Neuron (in vitro differentiated cells): Measurements from ENCODE around the genes NPNT and TBCK.

GRCh38 chr4:105894695-105895760 lies at the start of gene NPNT:
Gene NPNT (plus strand): TSS chr4:105895471.
- PRO-cap, result no peak

DNA sequence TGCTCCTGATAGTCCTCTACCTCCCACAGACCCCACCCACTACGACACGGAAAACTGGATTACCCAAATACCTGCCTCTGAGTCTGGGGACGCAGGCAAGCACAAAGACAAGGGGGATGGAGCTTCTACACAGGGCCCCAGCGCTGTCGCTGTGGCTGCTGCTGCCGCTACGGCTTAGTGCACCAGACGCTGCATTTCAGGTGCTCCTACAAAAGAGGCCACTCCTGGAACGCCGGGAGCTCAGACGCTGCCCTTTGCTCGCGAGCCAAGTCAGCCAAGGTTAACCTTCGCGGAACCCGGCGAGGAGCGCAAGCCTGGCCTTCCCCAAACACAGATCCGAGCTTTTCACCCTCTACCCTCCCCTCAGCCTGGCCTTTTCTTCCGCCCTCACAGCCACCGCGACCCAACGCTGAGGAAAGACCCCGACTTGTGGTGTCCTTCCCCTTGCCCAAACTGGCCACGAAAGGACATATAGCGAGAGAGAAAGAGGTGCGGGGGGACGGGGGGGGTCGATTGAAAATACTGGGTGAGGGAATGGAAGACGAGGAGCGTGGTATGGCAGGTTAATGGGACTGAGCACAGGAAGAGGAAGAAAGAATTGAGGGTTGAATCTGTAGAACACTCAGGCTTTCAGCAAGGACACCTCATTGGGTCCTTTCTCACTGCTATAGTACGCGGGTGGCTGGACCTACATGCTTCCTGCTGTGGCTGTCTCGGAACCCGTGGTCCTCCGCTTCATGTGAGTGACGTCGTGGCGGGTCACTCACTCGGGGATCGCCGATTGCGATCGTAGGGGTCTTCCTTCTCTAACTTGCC lies at the start of gene TBCK:
TSS of gene TBCK (minus strand) at position 354 of the 816 bp plus-strand sequence.
- PRO-cap, result bidirectional peak, plus-strand start at position 104 of the sequence, minus-strand start at position 153 of the sequence; bidirectional peak, plus-strand start at position 762 of the sequence, minus-strand start at position 370 of the sequence

DNA sequence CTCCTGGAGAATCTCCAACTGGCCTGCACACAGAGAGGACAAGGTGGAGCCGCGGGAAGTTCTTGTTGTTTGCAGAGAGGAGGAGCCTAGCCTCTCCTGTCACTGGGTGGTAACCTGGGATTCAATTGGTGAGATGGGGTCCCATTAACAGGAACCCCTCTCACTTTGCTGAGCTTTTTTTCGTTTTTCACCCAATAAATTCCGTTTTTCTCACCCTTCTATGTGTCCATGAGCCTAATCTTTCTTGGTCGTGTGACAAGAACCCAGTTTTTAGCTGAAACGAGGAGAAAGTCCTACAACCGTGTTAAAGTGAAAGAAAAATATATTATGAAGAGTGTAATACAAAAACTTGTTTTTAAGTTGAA lies 13.2 kb downstream of the GIMD1 start:
- PRO-cap, result no peak

DNA sequence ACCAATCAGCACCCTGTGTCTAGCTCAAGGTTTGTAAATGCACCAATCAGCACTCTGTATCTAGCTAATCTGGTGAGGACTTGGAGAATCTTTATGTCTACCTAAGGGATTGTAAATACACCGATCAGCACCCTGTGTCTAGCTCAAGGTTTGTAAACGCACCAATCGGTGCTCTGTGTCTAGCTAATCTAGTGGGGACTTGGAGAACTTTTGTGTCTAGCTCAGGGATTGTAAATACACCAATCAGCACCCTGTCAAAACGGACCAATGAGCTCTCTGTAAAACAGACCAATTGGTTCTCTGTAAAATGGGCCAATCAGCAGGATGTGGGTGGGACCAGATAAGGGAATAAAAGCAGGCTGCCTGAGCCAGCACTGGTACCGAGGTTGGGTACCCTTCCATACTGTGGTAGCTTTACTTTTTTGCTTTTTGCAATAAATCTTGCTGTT lies 37.7 kb upstream of the DKK2 start:
- PRO-cap, result no peak

GRCh38 chr4:107871393-107871691 lies 46.6 kb downstream of the SGMS2 start:
- PRO-cap, result no peak

- PRO-cap, result no peak
Measured at GRCh38 chr4:107930635-107931118, 672 bp upstream of the CYP2U1 start.

- PRO-cap, result no peak
Measured at GRCh38 chr4:107992264-107992682, 2.6 kb downstream of the HADH start.

GRCh38 chr4:108165393-108165995 lies 3.2 kb downstream of the LEF1 start:
- PRO-cap, result no peak

DNA sequence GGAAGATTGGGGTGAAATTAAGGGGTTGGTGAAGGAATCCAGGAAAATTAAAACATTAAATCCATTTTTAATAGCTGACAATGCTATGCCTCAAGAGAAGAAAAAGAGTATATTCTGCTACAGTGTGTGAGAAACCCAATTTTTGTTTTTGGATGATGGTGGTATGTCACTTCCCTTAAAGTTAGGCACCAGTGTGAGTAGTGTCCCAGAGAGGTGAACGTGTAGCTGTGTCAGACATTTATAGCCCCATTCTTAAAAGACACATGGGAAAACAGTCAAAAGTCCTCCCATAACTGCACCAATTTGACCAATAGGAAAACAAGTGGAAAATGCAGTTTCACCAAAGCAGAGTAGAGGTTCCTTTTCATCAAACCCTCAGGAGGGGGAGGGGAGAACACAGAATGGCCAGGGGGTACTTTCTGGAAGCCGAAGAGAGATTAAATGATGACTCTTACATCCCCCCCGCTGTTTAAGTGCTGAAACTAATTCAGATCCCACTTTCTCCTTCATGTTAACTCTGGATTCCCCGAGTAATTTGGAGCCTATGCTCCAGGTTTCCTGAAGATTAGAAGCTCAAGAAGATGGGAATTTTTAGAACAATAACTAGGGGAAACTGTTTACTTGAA lies 1.9 kb upstream of the LEF1 start:
- PRO-cap, result no peak

- PRO-cap, result no peak
Measured at GRCh38 chr4:108342678-108342877, 173.8 kb upstream of the LEF1 start.

- PRO-cap, result bidirectional peak, plus-strand start at chr4:108620839, minus-strand start at chr4:108620833
Measured at GRCh38 chr4:108620751-108621440, 520 bp downstream of the RPL34 start.

DNA sequence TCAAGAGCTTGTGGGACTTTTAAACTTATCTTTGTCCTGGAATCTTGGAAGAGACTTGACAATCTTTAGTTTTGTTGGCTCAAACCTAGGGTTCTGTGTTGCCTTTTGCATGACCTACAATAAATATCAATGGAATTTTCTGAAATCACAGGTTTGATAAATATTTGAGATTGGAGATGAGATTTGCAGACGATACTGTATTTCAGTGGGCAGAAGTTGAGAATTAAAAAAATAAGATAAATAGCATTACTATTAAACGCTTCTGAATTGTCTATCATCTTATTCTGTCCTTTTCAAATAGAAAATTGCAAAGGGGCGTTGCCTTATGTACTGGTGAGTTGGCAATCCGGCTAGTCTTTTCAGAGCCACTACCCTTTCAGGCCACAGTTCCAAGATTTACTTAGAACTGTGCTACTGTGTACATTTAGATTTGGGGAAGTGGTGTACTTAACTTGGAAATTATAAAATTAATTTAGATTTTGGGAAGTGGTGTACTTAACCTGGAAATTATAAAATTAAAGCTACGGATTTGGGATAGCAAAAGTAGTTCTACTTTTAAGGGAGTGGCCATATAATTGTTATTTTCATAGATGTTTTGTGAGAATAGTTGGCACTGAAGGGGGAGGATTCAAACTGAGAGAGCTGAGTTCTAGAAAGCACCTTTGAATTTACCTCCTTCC lies 962 bp downstream of the OSTC start:
- PRO-cap, result no peak

- PRO-cap, result no peak
Measured at GRCh38 chr4:108878014-108878281, 115.1 kb upstream of the ETNPPL start.

- PRO-cap, result no peak
Measured at GRCh38 chr4:109446723-109447413, 13.3 kb downstream of the SEC24B start.

GRCh38 chr4:109698602-109699019 lies 4.6 kb downstream of the CASP6 start:
- PRO-cap, result no peak

GRCh38 chr4:109717338-109717908 lies 12.4 kb downstream of the PLA2G12A start:
- PRO-cap, result no peak

DNA sequence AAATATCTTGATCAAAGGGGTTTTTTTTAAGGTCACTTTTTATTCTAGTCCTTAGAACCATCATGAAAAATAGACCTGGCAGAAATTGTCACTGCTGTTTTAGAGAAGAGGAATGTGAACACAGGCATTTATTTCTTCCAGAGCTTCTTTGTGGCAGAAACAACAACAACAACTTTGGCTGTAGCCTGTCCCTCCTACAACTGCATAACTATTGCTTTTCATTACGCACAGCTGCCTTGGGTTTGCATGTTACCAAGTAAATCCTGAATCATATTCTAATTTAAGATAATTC lies 73.2 kb downstream of the EGF start:
- PRO-cap, result no peak

- PRO-cap, result no peak
Measured at GRCh38 chr4:110182607-110183637, 15.5 kb downstream of the ELOVL6 start.

DNA sequence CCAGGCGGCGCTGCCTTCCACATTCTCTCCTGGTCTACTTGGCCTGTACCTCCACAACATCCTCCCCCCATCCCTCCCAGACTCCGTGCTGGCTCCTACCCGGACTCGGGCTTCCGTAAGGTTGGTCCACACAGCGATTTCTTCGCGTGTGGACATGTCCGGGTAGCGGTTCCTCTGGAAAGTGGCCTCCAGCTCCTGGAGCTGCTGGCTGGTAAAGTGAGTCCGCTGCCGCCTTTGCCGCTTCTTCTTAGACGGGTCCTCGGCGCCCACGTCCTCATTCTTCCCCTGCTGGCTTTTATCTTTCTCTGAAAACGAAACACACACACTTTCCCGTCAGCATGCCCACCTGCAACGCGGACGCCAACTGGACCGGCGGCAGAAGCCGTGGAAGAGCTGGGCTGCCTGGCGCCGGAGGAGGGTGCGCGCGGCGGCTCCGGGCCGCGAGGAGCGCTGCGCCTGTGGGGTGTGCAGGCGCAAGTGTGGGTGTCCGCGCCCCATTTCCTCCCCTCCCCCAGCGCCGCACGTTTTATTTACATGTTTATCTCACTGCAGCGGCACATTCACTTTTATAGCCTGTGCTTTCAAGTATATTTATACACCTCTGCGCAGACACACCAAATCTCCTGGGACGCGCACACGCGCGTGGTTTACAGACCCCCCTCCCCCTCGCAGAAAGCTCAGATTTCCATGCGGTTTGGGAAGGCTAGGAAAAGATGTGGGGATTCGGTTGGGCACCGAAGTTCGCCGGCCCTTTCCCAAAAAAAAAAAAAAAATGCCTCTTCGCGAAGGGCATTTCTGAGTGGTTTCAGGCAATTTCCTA lies 1.6 kb downstream of the PITX2 start:
- PRO-cap, result no peak

DNA sequence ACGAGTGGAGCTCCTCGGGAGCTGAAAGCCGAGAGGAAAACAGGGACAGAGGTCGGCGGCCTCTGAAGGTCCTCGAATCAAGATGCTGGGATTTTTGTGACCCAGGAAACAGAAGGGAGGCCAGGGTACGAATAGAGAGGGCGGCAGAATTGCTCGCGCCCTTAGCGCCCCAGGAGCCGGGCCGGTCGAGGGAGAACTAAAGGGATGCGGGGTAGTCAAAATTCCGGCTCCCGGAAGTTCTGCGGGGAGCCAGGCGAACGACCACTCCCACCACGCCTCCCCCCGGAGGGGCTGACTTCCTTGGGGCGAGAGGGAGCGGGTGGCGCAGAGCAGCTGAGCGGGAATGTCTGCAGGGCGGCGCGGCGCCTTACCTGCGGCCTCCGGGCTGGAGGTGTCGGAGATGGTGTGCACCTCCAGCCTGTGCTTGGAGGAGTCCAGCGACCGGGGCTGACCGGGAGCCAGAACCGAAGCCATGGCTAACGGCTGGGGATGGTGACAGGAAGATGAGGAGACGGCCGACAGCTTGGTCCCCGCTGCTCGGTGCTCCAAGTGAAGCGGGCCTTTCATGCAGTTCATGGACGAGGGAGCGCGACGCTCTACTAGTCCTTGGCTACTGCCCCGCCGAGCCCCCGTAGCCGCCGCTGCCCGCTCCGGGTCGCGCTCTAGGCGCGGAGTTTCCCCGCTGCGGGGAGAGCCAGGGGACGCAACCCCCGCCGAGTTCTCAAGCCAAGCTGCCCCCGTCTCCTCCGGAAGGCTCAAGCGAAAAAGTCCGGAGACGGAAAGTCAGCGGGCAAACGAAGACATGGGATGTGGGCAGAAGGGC lies 781 bp downstream of the PITX2 start:
- PRO-cap, result no peak